ENCODE measurements around the gene RPL13.

DNA sequence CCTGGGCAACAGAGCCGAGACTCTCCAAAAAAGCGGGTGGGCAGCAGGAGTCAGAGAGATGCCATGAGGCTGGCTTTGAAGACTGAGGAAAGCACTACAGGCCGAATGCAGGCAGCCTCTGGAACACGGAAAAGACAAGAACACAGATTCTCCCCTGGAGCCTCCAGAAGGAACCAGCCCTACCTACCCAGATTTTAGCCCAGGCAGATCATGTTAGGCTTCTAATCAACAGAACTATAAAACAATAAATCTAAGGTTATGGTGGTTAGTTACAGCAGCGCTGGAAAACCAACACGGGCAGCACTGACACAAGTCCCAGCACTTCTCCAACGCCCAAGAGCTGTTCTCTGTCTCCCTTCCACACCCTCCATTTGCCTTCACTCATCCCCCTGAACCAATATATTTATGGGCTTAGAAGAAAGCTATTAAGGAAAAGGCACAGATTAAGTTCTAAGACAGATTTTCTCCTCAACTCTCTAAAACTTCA, 7.6 kb downstream of the ANKRD11 start:
- PRO-cap, 2 experiments = no peak in any of the 2 experiments

- PRO-cap, 2 experiments = no peak in any of the 2 experiments
These were observed 5.6 kb downstream of the ANKRD11 start for GRCh38 chr16:89484690-89485297.

GRCh38 chr16:89498868-89499310, 8.5 kb upstream of the ANKRD11 start:
- PRO-cap, 2 experiments = no peak in any of the 2 experiments

- PRO-cap, 2 experiments = no peak in any of the 2 experiments
These were observed 17.0 kb downstream of the SPG7 start for GRCh38 chr16:89525155-89525719.

DNA sequence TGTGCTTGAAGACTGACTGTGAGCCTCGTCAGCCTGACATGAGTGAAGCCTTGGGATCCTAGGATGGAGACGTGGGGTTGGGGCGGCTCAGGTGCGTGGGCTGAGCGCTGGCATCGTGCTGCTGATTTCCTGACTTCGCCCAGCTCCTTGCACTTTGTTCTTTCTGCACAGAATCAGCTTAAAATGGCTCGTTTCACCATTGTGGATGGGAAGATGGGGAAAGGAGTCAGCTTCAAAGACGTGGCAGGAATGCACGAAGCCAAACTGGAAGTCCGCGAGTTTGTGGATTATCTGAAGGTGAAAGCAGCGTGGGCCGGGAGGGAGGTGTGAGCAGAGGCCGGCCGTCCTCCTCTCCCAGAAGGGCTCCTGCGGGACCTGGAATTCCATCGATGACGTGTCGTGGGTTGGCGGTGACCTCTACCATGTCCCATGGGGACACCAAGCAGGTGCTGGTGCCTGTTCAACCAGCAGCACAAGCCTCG, 22.4 kb downstream of the SPG7 start:
- PRO-cap, 2 experiments = no peak in any of the 2 experiments

- PRO-cap, 2 experiments = no peak in any of the 2 experiments
These were observed 11.8 kb upstream of the RPL13 start for GRCh38 chr16:89548391-89549365.

DNA sequence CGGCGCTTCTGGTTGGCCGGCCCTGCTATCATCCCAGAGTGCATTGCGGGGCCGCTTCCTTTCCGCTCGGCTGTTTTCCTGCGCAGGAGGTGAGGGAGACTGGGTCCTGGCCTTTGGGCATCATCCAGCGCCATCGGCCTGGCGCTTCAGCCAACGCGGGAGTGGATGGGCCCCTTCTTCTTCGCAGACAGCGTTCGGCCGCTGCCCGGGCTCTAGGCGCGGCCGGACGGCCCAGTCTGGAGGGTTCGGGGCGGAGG, at the start of gene RPL13:
TSS of gene RPL13 (plus strand) at position 59 of the 257 bp plus-strand sequence.
- PRO-cap, 2 experiments = peak in 2 of 2 experiments; most common plus-strand start position 59 of the sequence (in 2)

DNA sequence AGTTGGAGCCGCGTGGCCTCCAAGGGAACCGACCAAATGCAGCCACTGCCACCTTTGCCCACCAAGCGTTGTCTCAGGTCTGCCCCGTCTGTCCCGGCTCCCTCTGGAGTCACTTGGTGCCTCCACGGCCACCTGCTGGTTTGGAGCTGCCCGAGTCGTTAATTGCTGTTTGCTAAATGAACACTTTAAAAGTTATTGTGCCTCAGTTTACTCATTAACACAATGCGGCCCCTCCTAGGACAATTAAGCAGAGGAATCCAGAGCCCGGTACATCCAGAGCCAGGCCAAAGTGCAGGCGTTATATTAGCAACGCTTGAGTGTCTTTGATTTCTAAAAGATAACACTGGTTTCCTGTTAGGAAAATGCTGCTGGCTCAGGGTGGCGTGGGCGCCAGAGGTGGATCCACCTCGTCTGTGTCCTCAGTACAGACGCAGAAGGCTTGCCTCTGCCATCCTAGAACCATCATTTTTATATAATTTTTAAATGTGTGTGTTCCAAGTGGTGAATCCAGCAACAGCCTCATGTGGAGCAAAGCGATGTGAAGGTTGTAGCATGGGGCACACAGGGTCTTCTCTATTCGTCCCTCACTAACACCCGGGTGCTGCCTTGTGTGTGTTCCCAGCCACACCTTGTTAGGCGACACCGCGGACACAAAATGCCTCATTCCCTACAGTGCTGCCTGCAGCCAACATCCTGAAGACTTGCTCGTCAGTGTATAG, 5.0 kb upstream of the DPEP1 start:
- PRO-cap, 2 experiments = no peak in any of the 2 experiments

GRCh38 chr16:89630437-89630660, 16.9 kb downstream of the DPEP1 start:
- PRO-cap, 2 experiments = no peak in any of the 2 experiments

- PRO-cap, 2 experiments = no peak in any of the 2 experiments
These were observed 19.7 kb downstream of the DPEP1 start for GRCh38 chr16:89633086-89633504.

DNA sequence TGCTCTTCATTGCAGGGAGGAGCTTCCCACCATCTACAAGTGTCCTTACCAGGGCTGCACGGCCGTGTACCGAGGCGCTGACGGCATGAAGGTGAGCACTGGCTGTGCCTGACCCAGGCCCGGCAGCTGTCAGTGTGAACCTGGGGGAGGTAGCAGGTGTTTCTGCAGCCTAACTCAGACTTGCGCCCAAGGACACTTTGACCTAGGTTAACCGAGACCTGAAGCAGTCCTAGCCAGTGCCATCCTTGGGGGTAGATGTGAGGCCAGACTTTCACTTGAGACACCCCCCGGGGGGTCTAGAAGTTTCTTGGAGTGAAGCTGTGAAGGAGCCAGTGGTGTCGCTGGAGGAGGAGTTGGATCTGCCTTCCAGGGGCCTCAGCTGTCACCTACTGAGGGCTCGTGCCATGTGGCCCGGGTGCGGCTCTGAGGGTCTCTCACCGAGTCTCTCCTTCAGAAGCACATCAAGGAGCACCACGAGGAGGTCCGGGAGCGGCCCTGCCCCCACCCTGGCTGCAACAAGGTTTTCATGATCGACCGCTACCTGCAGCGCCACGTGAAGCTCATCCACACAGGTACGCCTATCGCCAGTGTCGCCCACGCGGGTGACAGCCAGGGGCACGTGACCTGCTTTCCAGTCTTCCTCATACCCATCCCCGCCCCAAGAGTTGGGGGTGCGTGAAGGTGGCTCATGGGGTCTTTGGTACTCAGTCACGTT, 12.3 kb downstream of the ZNF276 start:
- PRO-cap, 2 experiments = no peak in any of the 2 experiments

DNA sequence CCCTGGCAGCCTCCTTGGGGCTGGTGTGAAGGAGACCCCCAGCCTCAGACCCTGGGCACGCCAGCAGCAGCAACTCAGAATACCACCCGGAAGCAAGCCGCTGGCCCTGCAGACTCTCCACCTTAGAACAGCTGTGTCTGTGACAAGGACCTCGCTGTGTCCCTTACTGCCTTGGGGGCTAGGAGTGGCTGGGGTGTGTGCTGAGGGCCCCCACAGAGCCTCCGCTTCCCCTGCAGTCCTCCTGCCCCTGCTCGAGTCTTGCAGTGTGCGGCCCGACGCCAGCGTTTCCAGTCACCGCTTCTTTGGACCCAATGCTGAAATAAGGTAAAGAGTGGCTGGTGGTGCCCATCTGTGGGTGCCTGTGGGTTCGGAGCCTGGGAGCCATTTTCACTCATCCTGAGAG, 14.8 kb upstream of the MC1R start:
- PRO-cap, 2 experiments = no peak in any of the 2 experiments

DNA sequence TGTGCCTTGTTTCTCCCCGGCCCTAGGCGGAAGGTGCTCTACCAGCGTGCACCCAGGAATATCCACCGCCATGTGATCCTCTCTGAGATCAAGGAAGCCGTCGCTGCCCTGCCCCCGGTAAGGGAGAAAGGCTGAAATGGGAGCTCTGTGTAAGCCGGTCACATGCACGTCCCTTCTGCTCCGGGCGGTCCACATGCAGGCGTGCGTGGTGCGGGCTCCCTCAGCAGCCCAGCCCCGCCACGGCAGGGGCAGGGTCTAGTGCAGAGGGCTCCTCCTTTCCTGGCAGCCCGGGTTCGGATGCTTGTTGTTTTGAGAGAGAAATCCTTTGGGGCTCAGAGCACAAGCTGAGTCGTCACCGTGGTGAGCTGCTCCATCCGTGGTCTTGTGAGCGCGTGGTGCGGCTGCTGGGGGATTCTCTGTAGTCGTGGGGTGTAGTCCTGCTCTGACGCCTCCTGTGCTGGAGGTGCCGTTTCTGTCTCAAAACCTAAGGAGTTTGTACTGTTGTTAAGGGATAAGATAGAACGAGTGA, 12.4 kb upstream of the MC1R start:
- PRO-cap, 2 experiments = no peak in any of the 2 experiments

DNA sequence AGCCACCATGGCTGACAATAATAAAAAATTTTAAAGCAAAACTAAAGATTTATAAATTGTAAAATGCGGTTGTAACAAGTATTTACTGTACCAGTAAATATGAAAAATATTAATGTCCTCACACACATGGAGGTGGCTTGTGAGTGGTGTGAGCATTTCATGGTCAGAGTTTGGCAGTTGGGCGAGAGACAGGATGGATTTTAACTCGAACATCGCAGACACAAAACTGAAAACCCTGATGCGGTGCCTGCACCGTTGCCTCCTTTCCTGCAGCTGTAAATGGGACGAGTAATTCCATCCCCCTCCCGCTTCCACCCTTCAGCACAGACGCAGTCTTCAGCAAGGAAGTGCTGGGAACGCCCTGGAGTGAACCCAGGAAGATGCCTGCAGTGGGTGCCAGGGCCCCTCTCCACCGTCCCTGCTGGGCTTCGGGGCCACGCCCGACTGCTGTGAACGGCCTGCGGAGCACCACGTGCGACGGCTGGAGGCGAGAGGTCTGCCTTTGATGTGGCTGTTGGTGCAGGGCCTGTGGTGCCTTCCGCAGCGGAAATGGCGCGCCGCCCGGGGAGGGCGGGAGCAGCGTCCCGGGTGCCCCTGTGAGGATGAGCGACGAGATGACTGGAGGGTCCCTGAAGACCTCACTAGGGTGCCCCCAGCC, 979 bp upstream of the MC1R start:
- PRO-cap, 2 experiments = no peak in any of the 2 experiments

DNA sequence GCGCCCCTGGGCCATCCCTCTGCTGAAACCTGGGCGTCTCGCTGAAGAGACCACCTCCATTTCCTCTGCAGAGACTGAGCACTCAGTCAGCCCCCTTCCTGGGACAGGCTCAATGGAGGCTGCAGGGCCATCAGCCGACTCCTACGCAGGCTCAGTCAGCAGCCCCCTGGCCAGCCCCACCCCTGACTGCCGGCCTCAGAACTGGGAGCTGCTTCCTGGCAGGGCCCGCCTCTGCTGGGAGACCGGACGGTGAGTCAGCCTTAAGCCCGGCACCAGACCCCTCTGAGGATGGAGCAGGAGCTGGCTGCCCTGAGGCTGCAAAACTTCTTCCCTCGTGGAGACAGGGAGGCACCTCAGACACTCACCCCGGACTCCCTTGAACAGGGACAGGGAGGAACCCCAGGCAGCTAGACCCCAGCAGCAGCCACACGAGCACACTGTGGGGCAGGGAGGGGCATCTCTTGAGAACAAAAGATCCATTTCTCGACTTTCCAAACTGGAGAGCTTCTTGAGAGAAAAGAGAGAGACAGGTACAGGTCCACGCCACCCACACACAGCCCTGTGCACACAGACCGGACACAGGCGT, 1.4 kb upstream of the TUBB3 start:
- PRO-cap, 2 experiments = peak in 2 of 2 experiments; most common plus-strand start position 275 of the sequence (in 2); most common minus-strand start position 188 of the sequence (in 1)

- PRO-cap, 2 experiments = no peak in any of the 2 experiments
These were observed 727 bp downstream of the TUBB3 start for GRCh38 chr16:89923819-89924319.

GRCh38 chr16:89925625-89926736, 2.8 kb downstream of the TUBB3 start:
- PRO-cap, 2 experiments = no peak in any of the 2 experiments

DNA sequence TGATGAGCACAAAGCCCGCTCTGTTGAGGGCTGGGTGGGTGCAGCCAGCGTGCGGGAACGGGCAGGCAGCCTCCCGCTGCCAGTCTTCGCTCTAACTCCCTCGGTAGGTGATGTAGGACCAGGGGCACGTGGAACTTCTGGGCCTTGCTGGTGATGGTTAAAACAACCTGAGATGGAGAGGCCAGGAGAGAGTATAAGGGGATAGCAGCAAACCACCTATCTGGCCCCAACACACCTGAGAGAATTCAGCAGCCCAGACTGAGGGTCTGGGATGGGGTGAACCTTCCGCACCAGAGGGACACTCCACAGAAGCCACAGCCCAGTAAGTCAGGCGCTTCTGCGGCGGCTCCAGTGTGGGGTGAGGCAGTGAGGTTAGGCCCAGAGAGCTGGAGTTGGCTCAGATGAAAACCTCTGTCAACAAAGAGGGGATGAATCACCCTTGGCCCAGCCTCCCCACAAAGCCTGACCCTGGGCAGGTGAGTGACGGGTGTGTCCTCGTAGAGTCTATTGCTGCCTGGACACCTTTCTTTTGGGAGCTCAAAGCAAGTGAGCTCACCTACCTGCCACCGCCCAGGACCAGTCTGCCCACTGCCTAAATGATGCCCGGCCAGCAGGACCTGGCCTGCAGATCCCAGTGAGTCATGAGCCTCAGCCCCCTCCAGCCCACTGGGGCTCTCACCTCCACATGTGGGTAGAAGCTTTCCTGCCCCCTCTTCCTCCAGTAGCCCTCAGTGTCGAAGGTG, 21.5 kb downstream of the GAS8 start:
- PRO-cap, 2 experiments = no peak in any of the 2 experiments

- PRO-cap, 2 experiments = peak in 2 of 2 experiments; most common plus-strand start chr16:90047065 (in 2); most common minus-strand start chr16:90046915 (in 2)
These were observed 24.2 kb downstream of the GAS8 start for GRCh38 chr16:90046469-90047384.